Upper lobe of left lung (tissue), 5 donors: Measurements from ENCODE around the genes SRGAP3 and THUMPD3.

GRCh38 chr3:273877-274282 lies 77.3 kb downstream of the CHL1 start:
- PRO-cap, 2 experiments = no peak in any of the 2 experiments
- RAMPAGE, long total RNA, 4 experiments = no peak in any of the 4 experiments

DNA sequence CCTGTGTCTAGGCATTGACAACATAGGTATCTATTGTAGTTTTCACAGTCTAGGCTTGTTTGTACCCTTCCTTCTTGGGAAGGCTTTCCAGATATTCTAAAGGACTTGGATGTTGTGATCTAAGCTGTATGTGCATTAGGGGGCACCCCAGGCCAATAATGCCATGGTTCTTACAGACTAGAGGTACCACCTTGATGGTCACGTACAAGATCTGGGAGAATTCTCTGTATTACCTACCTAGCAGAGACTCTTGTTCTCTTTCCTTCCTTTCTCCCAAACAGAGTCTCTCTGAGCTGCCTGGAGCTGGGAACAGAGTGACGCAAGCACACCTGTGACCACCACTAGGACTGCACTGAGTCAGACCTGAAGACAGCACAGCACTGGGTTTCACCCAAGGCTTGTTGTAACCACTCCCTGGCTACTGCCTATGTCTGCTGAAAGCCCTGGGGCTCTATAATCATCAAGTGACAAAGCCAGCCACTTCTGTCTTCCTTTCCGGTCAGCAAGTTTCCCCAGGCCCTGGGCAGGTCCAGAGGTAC lies 293.4 kb upstream of the CNTN4 start:
- PRO-cap, 2 experiments = no peak in any of the 2 experiments
- RAMPAGE, long total RNA, 4 experiments = no peak in any of the 4 experiments

DNA sequence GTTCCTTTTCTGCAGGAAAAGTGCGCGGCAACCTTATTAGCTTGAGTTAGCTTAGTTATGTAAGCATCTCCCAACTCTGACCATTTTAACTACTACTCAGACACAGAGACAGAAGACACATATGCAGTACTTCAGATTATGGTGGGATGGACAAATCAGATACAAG lies 16.9 kb downstream of the CRBN start:
- PRO-cap, 2 experiments = no peak in any of the 2 experiments
- RAMPAGE, long total RNA, 4 experiments = no peak in any of the 4 experiments

DNA sequence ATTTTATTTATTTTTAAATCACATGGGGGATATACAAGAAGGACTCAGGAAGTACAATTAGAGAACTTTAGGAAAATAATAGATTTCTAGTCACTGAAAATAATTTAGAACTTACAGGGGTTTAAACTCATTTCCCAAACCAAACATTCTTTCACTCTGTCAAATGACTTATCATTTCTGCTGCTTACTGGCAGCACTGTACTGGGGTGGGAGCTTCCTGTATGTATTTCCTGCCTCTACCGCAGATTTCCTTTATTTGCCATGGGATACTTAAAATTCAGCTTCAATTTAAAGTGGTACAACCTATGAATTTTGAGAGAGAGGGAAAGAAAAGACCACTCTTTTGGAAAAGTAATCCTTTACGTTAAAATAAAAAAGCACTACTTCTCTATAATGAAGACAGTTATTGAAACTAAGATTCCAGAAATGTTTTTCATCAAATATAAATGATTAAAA lies 6.1 kb downstream of the CRBN start:
- PRO-cap, 2 experiments = no peak in any of the 2 experiments
- RAMPAGE, long total RNA, 4 experiments = no peak in any of the 4 experiments

DNA sequence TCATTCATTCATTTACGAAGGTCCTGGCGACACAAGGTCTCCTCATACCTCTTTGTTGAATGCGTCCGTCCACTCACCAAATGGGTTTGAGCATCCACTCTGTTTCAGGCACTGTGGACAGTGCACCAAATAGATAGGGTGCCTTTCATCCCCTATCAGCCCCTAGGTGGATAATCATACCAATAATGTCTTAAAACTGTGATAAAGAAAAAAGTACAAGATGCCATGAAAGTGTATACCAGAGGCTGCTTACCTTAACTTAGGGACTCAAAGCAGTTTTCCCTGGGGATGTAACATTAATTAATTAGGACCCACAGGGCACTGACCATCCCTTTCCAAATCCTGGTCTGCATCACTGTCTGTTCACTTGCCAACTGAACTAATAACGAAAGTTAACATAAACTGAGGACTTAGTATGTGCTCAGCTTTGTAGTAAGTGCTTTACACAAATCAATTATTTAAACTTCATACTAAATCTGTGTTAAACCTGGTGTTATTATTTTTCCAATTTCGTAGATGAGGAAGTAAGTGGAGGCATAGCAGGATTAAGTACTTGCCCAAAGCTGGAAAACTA lies 37.1 kb upstream of the LRRN1 start:
- PRO-cap, 2 experiments = no peak in any of the 2 experiments
- RAMPAGE, long total RNA, 4 experiments = no peak in any of the 4 experiments

DNA sequence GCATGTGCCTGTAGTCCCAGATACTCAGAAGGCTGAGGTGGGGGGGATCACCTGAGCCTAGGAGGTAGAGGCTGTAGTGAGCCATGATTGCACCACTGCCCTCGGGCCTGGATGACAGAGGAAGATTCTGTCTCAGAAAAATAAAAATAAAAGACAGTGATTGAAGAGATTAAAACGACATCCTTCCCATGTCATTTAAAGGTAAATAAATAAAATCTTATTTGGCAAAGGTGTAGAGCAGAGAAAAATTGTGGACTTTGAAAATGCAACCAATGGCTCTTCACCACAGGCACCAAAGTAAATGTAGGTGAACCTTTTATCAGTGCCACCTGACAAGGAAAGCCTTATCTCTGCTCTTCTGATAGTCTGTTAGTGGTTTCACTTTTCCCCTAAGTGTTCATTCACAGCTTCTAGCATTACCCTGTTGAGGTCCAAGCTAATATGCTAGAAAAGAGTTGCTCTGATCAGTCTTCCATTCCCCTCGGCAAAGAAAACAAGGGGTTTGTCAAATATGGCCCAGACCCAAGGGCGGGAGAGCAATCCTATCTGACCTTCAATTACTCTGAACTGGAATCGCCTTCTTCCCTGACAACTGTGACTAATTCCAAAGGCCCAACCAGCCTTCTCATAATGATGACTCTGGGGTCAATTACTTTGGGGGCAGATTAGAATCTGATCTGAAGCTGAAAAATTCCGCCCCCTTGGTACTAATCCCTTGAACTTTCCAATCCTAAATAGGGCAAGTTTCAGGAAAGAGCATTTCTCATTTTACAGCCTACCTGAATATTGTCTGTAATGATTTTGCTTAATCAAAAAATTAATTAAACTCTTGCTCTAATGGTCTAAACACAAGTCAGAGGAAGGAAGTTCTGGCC lies 52.3 kb downstream of the SETMAR start:
- PRO-cap, 2 experiments = no peak in any of the 2 experiments
- RAMPAGE, long total RNA, 4 experiments = no peak in any of the 4 experiments

DNA sequence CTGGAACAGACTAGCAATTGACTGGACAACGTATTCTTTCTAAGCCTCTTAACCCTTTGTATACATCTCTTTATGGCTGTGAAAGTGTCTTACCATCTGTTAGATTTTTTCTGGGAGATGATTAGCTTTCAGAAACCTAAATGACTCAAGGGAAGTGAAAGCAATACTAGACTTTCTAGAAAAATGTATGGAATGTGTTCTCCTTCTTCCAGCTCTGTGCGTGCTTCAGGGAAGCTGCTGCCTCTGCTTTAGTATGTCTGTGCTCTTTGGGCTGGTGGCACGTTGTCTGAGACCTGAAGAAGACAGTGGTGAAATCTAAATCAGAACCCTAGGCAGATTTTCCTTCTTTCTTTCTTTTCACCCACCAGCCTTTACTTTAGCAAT lies 89.5 kb downstream of the ITPR1 start:
- PRO-cap, 2 experiments = no peak in any of the 2 experiments
- RAMPAGE, long total RNA, 4 experiments = no peak in any of the 4 experiments

DNA sequence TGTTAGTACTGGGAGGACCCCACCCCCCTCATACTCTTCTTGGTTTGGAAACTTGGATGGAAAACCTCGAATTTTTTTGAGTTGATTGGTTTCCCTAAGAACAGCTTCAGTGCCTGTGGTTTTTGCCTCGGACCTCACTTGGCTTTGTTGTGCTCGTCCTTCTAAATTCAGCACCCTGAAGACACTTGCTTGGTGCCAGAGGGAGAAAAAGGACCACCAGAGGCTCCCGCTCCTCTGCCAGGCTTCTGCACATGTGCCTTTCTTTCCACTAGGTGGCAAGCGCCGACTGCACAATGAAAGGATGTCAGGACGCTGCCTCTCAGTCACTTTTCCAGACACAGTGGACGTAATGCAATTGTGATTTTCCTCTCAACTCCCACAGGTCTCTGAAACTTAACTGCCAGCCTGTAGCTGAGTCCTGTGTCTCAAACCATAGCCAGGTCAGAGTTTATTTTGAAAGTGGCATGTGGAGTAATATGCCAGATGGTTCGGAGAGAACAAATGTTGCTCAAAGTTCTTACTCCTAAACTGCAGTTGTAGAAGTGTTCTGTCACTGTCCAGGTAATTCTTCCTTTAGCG lies 162.8 kb downstream of the ITPR1 start:
- PRO-cap, 2 experiments = no peak in any of the 2 experiments
- RAMPAGE, long total RNA, 4 experiments = no peak in any of the 4 experiments

- PRO-cap, 2 experiments = no peak in any of the 2 experiments
- RAMPAGE, long total RNA, 4 experiments = no peak in any of the 4 experiments
Measured at GRCh38 chr3:4718596-4719639, 225.8 kb downstream of the ITPR1 start.

DNA sequence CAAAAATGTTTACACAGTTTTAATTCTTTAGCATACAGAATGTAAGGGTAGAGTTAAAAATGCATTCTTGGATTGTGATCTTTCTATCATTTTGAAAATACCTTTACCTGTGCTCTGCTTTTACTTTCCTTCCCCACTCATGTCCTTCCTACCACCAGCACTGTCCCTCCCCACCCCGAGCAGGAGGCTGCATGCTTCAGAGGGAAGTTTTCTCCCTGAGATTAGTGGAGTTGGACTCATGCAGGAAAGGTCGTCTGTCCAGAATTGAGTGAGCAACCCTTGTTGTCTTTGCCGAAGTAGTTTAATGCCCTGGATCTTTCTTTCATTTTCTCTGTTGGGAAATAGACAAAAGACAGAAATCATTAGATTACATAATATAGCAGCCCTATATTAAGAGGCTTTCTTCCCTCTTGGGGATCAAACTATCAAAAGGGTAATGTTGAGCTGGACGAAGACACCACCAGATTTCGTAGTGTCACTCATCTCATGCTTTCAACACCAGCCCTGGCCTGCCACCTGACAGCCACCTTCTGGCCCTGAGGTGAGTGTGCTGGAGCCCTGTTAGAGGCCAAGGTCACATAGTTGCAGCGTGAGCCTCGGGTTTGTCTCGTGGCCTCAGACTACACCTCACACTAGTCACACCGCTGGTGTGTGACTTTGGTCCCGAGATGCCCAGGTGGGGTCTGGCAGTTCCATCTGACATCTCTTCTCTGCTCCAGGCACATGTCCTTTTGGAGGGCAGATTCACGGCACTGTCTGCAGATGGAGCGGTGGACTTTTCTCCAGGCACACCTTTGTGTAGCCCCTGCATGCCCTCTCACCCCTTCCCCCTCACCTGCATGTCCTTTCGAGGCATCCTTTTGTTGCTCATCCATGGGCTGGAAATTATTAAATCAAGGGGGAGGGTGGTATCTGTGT lies 231.0 kb downstream of the ITPR1 start:
- PRO-cap, 2 experiments = no peak in any of the 2 experiments
- RAMPAGE, long total RNA, 4 experiments = no peak in any of the 4 experiments

- PRO-cap, 2 experiments = no peak in any of the 2 experiments
- RAMPAGE, long total RNA, 4 experiments = no peak in any of the 4 experiments
Measured at GRCh38 chr3:4739306-4740061, 239.8 kb upstream of the BHLHE40 start.

DNA sequence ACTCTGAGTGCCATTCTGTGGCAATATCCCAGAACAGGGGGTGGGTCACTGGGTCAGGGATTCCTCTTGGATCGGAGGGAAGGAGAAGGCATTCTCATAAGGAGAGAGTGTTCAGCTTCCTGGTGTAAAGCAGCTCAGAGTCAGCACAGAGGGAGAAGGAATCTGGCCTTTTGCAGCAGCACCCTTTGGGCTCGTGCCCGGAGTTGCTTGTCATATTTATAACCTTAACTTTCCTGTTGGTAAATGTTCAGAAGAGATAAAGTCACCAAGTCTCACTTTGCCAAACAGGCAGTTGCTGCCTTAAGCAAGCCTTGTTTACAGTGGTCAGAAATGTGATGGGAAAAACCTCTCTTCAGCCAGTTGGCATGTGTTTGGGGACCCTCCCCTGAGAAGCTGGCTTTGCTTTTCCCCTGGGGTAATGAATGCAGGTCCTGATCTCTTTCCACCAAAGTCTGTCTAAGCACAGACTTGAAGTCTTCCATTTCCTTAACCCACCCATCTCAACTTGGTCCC lies 207.0 kb upstream of the BHLHE40 start:
- PRO-cap, 2 experiments = no peak in any of the 2 experiments
- RAMPAGE, long total RNA, 4 experiments = no peak in any of the 4 experiments

DNA sequence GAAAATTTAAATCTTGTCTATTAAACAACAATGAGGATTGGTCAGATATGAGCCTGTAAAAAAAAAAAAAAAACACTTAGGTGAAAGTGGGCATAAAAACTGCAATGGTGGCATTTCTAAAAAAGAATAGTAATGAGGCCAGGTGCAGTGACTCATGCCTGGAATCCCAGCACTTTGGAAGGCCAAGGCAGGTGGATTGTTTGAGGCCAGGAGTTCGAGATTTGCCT lies 38.4 kb upstream of the BHLHE40 start:
- PRO-cap, 2 experiments = no peak in any of the 2 experiments
- RAMPAGE, long total RNA, 4 experiments = no peak in any of the 4 experiments

- PRO-cap, 2 experiments = no peak in any of the 2 experiments
- RAMPAGE, long total RNA, 4 experiments = no peak in any of the 4 experiments
Measured at GRCh38 chr3:5017574-5018493, 38.6 kb downstream of the BHLHE40 start.

DNA sequence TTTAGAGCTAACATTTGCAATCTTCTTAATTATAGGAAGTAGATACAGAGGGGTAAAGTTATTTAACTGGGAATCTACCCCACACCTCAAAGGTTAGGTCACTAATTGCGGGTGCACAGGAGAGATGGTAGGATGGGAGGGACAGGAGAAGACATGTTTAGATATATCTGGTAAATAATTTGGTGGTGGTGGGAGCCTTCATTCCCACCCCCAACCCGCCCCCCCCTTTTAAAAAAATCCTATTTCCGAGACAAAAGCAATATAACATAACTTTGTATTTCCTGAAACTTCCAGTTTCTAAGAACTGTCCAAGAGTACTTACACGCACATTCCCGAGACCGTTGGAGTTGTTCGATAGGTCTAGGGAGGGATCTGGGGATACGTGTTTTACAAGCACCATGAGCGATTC lies 870 bp upstream of the EDEM1 start:
- PRO-cap, 2 experiments = no peak in any of the 2 experiments
- RAMPAGE, long total RNA, 4 experiments = no peak in any of the 4 experiments

- PRO-cap, 2 experiments = no peak in any of the 2 experiments
- RAMPAGE, long total RNA, 4 experiments = start-site peak on the plus strand in 2 of 4 experiments, at chr3:5212671-5213625 at its widest, 18 to 64 reads per replicate
Measured at GRCh38 chr3:5212960-5213527, 25.5 kb downstream of the EDEM1 start.

GRCh38 chr3:8444223-8444887 lies 57.3 kb upstream of the LMCD1 start:
- PRO-cap, 2 experiments = peak in 2 of 2 experiments; most common minus-strand start chr3:8444416 (in 2)
- RAMPAGE, long total RNA, 4 experiments = no peak in any of the 4 experiments

DNA sequence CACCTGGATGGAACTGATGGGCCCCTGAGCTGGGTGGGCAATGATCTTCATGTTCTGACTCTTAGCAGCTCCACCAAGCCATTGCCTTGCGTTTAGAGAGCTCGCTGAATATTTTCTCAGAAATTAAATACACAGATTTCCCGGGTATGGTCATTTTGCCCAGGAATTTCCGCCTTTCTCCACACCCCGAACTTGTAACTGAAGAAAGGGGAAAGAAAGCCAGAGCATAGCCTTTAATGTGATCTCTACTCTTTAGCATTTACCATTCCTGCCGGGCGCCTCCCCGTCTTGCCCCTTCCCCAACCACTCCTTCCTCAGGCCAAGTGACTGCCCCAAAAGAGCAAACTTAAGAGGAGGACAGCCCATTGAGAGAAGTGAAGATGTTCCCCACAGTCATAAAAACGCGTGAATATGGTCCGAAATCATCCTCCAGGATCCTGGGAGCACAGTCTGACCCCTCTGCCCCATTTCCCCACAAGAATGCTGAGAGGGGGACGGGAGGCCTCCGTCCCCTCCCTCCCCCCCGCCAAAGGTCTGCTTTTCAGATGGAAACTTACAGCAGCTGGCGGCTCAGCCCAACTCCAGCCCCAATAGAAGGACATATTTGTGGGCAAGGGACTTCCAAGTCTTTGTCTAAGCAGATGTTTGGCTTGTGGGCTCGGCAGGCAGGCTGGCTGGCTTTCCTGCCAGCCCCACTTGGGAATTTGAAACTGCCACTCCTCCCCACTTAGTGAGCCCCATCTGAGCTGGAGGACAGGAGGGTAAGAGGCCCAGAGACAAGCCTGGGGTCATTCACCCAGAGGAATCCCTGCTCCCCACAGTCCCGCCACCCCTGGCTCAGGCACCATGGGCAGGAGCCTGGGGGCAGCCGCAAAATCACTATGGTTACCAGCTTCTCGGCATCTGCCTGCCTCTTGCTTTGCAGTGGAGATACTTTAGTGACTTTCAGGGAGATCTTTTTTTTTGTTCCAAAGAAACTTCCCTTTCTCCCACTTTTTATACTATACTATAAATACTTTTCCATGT lies 53.4 kb downstream of the LMCD1 start:
- PRO-cap, 2 experiments = no peak in any of the 2 experiments
- RAMPAGE, long total RNA, 4 experiments = no peak in any of the 4 experiments

DNA sequence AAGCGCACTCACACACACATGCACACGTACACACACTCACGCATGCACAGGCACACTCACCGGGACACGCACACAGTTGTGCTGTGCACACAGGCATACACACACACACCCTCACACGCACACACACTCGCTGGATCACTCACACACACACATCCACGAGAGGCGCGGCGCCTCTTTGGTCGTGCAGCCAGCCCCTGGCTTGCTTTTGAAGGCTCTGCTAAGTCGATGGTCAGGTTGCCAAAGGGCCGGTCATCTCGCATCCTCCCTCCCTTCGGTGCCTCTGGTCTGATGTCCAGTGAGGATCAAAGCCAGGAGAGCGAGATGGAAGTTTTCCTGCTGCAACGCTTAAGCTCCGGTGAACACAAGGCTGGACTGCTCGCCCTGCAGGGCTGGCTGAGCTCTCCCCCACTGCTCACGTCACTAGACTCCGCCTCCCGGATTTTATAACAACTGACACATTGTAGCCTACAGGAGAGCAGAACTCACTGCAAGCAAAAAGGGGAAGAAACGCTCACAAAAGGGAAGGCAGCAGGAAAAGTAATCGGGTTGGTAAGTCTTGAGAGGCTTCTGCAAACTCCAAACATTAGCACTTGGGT lies at the start of gene SRGAP3:
Gene SRGAP3 (minus strand): TSS at position 374 of the 596 bp plus-strand sequence.
- PRO-cap, 2 experiments = peak in 2 of 2 experiments; most common plus-strand start position 478 of the sequence (in 1); most common minus-strand start position 374 of the sequence (in 2)
- RAMPAGE, long total RNA, 4 experiments = start-site peak on the minus strand in 4 of 4 experiments, centred at positions 362 to 388 of the sequence, 17 to 223 reads per replicate

DNA sequence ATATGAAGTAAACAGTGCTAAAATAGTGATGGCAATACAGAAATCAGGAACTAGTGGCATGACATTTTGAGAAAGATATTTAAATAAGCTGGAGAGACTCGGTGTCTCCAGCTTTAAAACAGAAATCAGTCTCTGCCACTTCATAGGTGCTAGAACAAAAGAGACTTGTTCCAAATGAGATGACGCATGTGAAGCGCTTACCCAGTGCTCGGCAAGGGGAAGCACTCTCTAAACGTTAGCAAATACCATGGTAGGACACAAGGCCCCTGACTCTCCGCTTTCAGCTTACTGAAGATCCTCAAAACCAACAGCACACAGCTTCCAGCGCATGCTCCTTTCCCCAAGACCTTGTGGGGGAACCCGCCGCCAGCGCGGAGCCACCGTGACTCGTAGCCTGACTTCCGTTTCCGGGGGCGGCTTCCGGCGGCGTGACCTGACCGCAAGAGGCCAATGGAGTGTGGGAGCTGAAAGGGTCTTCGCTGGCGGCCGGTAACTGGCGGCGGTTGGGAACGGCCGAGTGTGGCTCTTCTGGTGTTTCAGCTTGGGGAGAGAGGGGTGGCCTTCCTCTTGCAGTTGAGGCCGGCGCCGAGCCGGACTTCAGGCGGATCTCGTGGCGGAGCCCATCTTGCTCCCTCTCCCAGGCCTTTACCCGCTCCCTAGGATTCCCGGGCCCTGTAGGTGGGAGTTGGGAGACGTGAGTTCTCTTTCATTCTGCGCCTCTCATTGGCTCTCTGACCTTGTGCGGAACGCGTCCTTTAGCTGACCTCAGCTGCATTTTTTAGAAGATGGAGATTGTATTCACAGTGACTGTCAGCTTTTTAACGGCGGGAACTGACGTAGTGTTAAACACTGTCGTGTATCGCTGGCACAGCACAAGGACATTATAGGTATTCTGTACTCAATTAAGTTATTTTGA lies at the start of gene THUMPD3:
Gene THUMPD3 (plus strand): TSS at position 416 of the 916 bp plus-strand sequence.
- PRO-cap, 2 experiments = peak in 2 of 2 experiments; most common plus-strand start position 450 of the sequence (in 2); most common minus-strand start position 227 of the sequence (in 1)
- RAMPAGE, long total RNA, 4 experiments = start-site peak on the plus strand in 4 of 4 experiments, centred at positions 418 to 443 of the sequence, 27 to 69 reads per replicate; start-site peak on the minus strand in 4 of 4 experiments, centred at positions 361 to 389 of the sequence, 27 to 91 reads per replicate